Smooth muscle cell (in vitro differentiated cells): ENCODE measurements around a stretch of chr16.

DNA sequence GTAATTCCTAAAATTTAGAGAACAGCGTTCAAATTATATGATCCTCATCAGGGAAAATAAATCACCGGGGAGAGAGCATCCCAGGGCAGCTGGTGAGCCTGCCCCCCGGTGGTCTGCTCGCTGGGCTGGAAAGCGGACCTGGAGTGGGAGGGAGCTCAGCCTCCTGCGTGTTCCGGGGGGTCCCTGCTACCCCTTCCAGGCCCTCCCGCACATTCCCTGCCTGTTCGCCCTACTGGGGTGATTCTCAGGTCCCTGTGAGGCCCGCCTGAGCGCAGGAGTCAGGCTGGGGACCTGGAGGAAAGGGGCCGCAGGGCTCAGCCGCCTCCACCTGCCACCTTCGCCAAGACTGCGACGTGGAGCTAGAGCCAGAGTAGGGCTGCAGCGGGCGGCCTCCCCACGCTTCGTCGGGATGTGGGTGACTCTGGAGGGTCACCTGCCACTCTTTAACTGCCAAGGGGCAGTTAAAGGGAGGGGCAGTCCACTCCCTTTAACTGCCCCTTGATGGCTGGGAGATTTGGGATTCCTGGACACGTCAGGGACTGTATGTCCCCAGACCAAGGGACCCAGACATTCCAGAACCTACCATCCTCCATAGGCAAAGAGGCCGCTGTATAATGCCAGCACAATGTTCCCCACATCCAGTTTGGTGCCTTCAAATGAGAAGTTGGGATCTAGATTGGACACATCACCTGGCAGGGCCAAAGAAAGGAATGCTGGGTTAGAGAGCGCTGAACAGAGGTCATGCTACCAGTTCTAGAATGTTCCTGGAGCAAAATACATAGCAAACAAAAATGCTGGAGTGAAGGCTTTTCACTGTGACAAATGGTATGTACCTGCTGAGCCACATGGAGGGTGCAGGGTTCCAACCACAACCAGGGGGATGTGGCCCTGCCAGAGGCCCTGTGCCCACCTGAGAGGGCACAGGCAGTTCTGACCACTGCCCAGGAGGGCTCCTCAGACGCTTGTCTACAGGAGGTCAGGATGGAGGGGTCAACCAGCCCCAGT is 28.5 kb downstream of the SLC7A5 start:
- RAMPAGE, long total RNA = no peak

DNA sequence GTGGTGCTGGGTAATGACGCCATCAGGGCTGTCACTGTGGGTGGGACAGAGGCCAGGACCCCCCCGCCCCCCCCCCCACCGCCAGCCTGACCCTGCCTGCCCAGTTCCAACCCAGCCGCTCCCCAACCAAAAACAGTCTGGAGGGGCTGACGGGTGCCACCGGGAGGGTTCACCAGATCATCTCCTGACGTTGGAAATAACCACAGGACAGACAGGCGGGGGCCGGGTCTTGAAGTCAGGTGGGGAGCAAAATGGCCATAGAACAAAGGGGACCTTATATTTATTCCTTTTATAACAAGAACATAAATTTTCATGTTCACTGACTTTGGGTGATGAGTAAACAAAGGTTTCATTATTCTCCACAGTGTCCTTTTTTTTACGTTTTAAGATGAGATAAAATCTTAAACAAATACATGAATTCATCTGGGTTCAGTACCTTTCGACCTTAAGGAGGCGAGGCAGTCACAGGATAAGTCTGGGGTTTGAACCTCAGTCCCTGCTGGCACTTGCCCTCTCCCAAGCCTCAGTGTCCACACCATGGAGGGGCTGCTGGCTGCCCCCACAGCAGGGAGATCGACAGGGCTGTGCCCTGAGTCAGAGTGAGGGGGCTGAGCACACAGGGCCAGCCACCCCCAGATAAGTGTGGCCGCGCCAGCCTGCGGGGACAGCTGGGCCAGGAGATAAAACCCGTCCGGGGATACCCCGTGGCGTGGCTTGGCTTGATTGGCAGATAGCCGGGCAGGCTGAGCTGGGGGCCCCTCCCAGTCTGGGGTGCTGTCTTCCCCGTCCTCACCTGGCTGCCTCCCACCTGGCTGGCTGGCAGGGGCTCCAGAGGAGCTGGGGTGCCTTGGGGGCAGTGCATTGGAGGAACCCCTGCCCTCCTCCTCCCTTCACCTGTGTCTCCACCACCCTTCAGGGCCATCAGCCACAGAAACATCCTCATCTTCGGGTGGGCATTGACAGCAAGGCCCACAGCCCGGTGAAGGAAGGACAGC is 15.0 kb downstream of the SLC7A5 start:
- RAMPAGE, long total RNA = no peak

DNA sequence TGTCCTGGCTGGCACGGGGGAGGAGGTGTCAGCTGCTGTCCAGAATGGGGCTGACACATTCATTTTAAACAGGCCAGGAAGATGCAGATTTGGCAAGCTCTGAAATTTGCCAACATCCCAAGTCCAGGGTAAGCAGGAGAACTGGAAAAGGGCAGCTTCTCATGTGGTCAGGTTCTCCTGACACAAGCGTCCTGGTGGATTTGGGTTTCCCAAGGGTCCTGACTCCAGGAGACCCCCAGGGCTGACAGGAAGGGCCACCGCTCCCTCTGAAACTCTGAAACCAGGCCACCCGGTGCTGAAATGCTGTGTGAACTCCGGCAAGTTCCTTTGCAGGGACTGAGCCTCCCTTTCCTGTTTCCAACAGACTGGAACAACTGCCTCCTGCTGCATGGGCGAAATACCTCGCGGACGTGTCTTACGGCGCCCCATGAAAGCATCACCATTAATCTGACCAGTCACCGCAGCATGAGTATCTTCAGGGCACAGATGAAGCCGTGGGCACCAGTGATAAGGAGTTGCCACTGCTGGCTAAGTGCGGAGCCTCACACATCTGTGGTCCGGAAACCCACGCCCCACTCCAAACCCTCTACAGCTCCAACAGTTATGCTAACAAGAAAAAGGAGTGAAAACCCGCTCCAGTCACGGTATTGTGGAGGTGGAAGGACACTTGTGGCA is 11.3 kb downstream of the SLC7A5 start:
- RAMPAGE, long total RNA = no peak

GRCh38 chr16:87952745-87953204 is 1.5 kb downstream of the BANP start:
- RAMPAGE, long total RNA = no peak

- RAMPAGE, long total RNA = no peak
Measured at GRCh38 chr16:88026708-88027168, 75.5 kb downstream of the BANP start.

DNA sequence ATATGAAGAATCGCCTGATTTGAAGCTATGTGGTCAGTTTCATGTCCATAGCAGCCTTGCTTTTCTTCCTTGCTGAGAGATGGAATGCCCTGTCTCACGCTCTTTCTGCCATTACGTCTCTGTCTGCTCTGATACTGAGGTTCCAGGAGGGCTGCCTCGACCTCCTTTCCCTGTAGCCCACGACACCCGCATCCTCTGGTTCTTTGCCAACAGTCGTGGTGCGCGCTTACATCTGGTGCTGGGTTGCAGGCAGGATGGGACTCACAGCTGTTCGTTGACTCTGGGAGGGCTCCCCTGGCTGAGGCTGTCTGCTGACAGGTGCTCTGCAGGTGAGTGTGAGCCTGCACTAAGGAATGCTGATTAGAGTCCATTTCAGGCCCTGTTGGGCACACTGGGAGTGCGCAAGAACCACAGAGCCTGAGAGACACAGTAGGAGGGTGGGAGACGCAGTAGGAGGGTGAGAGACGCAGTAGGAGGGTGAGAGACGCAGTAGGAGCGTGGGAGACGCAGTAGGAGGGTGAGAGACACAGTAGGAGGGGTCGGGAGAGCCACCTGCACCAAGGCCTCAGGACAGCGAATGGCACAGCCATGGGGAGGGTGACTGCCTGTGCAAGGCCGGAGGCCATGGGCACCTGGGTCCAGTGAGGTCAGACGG is 90.4 kb downstream of the BANP start:
- RAMPAGE, long total RNA = no peak

DNA sequence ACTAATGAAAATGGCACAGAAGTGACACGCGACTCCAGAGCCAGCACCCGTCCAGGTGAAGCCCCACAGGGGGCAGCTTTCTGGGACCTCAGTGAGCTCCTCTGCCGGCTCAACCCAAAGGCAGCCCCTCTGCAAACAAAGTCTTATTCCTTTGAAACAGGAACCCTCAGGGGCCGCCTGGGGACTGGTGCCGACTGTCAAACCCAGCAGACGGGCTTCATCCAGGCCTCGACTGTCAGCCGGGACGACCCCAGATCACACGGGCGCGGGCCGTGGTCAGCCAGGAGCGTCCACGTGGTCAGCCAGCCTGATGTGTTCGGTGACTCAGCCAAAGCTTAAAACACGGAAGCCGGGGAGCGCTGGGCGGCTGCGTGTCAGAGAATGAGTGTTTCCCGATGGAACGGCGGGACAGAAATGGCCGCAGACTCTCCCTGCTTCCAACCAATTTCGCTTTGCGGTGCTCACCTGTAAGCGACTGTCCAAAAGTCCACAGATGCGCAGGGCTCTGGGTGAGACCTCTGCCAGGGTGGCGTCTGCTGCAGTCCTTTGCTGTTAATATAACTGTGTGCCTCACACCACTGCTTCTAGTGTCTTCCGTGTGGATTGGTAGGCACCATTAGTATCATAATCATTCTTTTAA is 199.9 kb downstream of the BANP start:
- RAMPAGE, long total RNA = no peak

DNA sequence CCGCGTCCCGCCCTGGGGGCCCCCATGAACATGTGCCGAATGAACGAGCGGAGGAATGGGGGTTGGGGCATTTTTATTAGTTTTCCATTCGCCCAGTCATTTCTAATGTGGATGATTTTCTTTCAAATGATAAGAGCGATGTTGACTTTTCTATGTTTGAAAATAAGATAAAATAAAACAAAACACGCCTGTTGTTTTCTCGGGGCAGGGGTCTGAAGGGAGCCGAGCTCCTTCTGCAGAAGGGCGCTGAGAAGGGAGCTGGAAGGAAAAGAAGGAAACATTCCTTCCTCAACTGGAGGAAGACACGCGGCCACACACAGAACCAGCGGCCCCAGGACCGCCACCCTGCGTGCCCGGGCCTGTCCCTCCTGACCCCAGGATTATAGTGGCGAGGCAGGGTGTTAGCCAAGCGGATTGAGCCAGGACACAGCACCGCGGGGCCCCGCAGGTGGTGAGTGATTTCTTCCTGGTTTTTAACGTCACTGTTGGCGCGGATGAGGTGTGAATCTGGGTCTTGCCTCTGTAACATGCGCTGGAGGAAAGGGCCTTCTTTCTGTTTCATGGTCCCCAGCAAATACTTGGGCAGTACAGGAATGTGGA is 158.8 kb upstream of the ZNF469 start:
- RAMPAGE, long total RNA = no peak

GRCh38 chr16:88405553-88406174 is 22.9 kb downstream of the ZNF469 start:
- RAMPAGE, long total RNA = no peak

- RAMPAGE, long total RNA = no peak
Measured at GRCh38 chr16:88430494-88431244, 22.4 kb upstream of the ZFPM1 start.

DNA sequence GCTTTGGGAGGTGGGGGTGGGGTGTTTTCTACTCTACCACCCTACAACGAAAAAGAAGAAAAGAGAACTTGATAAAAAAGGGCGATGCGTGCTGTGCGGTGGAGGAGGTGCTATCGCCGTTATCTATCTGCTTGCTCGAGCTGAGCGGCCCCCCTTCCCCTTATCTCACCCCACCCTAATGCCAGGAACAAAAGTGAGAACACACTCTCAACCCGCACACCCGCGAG is 14.6 kb downstream of the ZFPM1 start:
- RAMPAGE, long total RNA = no peak

- RAMPAGE, long total RNA = no peak
Measured at GRCh38 chr16:88479761-88480778, 27.0 kb downstream of the ZFPM1 start.

- RAMPAGE, long total RNA = no peak
Measured at GRCh38 chr16:88532961-88533203, 37.3 kb upstream of the ZC3H18 start.

DNA sequence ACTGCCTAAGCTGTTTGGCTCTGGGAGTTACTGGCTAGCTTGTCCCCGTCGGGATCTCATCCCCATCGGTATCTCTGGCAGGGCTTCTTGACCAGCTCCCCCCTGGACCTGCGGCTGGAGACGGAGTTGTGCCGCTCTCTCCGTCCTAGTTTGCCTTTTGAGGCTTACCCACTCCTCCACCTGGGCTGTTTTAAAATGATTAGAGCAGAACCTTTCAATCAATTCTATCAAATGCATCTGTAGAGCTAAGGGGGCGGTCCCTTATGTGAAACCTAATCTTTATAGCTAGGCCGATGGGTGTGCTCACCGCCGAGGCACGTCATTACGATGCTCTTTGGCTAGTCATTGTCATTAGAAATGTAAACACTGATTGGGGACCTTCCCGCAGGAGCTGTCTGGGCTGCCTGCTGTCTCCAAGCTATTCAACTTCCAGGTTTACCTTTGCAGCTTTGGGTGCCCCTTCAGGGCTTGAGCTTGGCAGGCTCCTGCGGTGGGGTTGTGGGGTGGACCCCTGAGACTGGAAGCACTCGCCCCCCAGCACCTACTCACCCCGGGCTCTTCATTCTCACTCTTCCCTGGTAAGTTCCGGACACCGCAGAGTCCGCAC is 21.1 kb upstream of the IL17C start:
- RAMPAGE, long total RNA = no peak

- RAMPAGE, long total RNA = no peak
Measured at GRCh38 chr16:88650140-88650556, 705 bp downstream of the CYBA start.

GRCh38 chr16:88697127-88697838 is 8.9 kb downstream of the RNF166 start:
- RAMPAGE, long total RNA = no peak

GRCh38 chr16:88727793-88728562 is 21.7 kb downstream of the CTU2 start:
- RAMPAGE, long total RNA = no peak

DNA sequence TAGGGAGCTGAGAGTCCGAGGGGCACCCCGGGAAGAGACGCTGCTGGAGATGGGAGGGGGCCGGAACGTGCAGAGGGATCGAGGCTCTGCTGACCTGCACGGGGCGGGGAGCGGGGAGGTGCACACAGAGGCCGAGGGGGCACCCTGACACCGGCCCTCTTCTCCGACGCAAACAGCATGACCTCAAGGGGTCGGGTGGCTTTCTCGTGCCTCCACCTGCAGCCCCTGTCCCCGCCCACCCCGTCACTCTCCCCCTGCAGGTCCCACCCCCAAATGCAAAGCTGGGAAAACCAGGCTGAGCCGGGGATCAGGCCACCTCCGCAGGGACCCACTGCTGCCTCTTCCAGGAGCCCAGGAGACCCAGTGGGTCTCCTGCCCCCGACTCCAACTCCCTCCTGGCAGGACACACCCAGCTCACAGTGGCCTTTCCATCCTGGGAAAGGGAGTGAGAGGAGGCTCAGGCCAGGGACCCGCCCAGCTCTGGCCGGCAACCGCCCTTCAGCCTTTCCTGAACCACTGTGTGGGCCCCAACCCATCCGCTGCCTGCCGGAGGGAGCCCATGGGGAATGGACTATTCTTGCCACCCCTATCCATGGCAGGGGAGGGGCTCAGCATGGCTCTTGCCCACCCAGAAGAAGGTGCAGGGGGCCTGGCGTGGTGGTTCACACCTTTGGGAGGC is 38.7 kb downstream of the CTU2 start:
- RAMPAGE, long total RNA = no peak

DNA sequence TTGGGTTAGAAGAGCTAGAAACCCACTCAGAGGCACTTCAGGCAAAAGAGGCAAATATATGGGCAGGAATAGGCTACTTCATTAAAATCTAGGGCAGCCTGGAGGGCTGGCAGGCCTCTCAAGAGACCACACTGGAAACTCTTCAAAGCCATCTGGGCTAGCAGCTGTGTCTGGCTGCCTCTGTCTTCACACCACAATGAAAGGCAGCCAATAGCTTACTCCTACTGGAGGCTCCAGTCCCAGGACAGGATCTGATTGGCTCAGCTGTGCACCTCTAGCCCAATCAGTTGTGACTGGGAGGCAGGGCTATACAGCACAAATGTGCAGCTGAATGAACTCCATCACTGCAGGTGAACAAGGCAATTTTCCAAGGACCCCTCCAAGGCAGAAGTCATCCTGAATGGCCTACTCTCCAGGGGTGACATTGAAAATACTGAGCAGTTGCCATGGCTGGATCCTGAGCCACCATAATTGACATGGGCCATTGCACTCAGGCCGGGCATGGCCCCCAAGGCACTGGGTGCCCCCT is 4.5 kb upstream of the CDT1 start:
- RAMPAGE, long total RNA = no peak

- RAMPAGE, long total RNA = no peak
Measured at GRCh38 chr16:88808139-88808412, 3.7 kb downstream of the APRT start.